CD14-positive monocyte (primary cell): ENCODE results near the genes WDTC1 and WASF2.

- CAGE, long polyA plus RNA, result no peak
Observed at GRCh38 chr1:27234159-27234823, at the start of gene WDTC1. TSS of gene WDTC1 (plus strand) at chr1:27234632.

DNA sequence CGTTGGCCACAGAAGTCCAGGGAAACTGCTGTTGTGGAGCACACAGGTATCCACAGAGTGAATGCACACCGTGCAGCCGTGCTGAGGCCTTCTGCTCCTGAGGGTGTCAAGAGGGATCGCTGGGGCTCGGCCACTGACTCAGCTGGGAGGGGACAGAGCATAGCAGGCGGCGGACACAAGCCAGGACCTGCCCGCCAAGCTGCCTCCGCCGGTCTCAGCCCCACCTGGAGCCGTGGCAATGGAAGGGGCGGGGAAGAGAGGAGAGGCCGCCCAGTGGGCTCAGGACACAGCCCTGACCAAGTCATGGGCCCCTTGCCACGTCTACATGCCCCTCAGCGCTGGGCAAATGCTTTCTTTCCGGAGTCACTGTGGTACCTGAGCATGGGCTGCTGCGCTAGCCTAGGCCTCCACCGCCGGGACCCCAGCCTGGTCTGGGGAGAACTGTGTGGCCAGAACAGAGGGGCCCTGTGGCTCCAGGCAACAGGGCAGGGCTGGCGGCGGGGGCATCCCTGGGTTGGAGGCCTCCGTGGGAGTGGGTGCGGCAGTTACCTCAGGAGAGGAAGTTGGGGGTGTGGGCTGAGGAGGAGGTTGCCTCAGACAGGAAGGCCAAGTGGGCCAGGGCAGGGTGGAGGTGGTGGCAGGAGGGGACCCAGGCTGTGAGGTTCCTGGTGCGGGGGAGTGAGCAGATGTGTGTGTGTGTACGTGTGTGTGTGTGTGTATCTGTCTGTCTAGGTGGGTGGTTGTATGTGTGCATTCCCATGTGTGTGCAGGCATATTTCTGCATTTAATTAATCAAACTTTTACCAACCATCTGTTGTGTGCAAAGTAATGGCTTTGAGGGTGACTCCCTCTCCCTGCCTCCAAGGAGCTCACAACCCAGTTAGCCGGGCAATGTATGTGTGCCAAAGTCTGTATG, 1.3 kb downstream of the SYTL1 start:
- CAGE, long polyA plus RNA, result no peak

- CAGE, long polyA plus RNA, result no peak
Observed at GRCh38 chr1:27360977-27361425, 5.8 kb downstream of the MAP3K6 start.

- CAGE, long polyA plus RNA, result no peak
Observed at GRCh38 chr1:27392854-27393610, 610 bp downstream of the GPR3 start.

- CAGE, long polyA plus RNA, result no peak
Observed at GRCh38 chr1:27489397-27490449, at the start of gene WASF2. TSS of gene WASF2 (minus strand) at chr1:27490167.

DNA sequence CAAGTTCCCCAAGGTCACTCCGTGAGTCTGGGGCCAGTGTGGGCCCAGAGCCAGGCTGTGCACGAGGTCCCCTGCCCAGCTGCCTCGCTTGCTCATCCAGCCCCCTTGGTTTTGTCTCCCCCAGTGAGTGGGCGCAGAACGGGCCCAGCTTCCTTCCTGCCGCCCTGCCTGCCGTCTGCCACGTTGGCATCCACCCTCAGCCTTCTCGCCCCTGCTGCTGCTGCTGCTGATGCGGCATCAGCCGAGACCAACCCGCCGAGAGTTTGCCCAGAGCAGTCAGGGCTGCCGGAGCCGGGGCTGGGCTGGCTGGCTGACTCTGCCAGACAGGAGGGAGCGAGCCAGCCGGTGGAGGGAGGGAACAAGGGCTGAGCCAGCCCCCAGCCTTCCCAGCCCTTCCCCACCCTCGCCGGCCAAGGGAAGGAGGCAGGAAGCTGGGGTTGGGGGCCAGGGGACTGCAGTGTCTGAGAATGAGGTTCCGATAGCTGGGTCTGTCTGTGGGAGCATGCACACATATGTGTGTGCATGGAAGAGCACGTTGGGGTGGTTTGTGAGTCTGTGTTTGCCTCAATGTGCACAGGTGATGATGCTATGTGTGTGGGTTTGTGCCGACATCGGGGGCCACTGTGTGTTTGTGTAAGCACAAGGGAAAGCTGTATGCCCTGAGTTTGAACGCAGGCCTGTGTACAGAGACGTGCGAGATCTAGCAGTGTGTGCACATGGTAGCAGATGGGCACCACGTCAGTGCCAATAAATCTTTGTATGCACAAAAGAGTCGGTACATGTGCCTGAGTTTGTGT, 31.6 kb upstream of the WASF2 start:
- CAGE, long polyA plus RNA, result no peak

- CAGE, long polyA plus RNA, result no peak
Observed at GRCh38 chr1:27532184-27532427, 42.1 kb upstream of the WASF2 start.

DNA sequence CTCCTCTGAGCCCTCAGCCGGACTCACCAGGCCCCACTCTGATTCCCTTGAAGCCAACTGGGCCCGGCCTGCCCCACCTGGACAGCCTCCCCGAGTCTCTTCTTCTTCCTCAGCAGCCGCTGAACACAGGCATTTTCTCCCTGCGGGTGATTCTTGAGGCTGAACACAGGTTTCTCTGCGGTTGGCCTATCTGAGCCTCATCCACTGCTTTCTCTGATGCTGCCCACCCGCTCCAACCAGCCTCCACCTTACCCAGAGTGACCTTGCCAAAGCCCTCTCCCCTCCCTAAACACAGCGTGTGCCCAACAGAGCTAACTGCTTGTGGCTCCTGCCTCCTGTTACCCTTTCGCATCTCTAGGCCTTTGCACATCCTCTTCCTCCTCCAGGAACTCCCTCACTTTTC, 42.5 kb upstream of the WASF2 start:
- CAGE, long polyA plus RNA, result no peak

GRCh38 chr1:27536677-27537331, 46.8 kb upstream of the WASF2 start:
- CAGE, long polyA plus RNA, result no peak

DNA sequence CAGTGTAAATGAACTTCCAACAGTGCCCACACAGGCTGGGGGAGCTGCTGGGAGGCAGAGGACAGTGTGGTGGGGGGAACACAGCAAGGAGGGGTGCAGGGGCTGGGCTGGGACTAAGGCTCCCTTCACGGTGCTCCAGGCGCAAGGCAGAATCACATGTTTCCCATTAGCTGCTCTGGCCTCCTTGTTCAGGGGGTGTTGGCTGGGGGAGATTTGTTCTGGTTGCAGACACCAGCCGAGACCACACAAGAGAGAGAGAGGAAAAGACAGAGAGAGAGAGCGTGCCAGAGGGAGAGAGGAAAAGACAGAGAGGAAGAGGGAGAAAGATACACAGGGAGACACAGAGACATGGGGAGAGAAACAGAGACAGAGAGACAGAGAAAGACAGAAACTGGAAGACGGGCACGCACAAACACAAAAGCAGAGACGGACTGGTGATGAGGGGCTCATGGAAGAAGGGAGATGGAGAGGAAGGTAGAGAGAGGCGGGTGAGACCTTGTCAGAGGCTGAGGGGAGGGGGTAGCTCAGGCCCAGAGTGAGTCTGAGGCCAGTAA, 42.4 kb downstream of the AHDC1 start:
- CAGE, long polyA plus RNA, result no peak

DNA sequence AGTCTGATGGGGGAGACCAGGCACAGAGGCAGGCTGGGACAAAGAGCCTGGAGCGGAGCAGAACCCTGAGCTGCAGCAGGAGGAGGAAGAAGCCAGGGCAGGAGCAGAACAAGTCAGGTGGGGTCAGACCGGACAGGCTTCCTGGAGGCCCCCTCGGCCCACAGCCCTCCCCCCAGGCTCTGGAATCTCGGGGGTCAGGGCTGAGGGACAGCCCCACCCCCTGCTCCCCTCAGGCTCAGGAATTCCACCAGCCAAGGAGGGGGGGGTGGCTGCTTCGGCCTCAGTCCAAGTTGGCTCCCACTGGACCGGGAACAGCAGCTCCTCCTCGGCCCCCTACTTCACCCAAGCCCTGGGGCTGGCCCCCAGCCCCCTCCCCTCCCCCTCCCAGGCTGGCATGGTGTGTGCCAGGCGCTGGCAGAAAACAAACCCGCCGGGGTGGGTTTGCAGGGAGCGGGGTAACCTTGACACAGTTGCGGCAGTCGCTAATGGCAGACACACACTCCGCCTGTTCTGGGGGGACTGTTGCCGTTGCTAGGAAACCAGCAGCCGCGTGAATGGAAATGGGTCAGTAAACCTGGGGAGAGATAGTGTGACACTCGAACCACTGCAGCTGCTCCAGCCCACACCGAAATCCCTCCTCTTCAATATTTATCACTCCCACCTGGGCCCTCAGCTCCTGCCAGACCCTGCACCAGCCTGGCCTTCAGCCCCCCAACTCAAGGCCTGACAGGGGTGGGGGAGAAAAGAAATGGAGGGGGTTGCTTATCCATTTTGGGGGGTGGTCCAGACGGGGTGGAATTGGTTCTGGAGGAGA, 32.4 kb downstream of the AHDC1 start:
- CAGE, long polyA plus RNA, result no peak

GRCh38 chr1:27601391-27602767, 2.1 kb downstream of the AHDC1 start:
- CAGE, long polyA plus RNA, result no peak

DNA sequence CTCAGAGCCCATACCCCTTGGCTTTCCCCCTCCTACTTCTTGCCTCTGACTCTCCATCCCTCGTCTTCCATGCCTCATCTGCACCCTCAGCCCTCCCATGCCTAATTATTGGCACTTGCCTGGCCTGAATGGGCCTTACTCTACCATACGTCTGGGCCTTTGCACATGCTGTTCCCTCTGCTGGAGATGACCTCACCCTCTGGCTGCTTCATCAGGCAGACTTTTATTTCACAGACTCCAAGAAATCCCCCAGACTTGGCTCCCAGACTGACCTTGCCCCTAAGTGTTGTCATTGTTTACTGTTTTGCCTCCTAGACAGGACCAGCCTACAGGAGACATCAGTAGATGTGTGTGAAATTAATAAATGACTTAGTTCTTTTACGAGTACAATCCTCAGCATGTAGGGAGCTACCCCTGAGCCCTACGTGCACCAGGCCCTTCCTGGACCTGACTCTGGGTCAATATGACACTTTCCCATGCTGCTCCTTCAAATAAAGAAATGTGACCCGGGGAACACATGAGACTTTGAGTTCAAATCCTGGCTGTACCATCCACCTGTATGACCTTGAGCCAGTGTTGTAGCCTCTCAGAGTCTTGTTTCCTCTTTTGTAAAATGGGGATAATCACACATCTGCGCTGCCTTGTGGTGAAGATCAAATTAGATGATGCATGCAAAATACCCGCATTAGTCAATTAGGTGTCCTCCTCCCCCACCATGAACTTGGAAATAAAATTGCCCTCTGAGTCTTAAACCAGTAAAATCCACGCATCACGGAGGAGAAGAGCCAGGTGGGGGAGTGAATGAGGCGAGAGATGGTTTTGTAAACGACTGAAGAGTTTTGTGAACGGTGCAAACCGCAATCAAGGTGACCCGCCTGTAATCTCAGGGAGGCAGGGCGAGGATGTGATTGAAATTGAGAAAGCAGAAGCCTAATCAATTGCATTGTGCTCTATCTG, 5.5 kb upstream of the AHDC1 start:
- CAGE, long polyA plus RNA, result no peak

GRCh38 chr1:27630953-27632169, 3.6 kb downstream of the FGR start:
- CAGE, long polyA plus RNA, result no peak

DNA sequence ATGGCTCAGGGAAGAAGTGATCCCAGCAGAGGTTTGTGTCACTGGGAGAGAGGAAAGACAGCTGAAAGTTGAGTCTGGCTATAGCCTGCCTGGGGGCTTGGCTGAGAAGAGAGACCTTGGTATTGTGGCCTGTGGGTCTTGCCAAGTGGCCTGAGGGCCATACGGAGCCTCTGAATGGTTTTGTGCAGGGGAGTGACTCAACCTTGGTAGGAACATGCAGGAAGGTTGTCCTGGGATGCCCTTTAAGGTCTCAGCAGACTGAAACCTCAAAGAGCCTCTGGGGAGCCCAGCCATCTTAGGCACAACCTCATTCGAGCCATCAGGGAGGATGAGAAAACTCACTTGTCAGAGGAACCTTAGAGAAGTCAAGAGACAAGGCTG, 13.1 kb downstream of the IFI6 start:
- CAGE, long polyA plus RNA, result no peak

- CAGE, long polyA plus RNA, result no peak
Observed at GRCh38 chr1:27686469-27687127, 14.6 kb upstream of the IFI6 start.

GRCh38 chr1:27727322-27727608, 1.5 kb downstream of the FAM76A start:
- CAGE, long polyA plus RNA, result no peak

DNA sequence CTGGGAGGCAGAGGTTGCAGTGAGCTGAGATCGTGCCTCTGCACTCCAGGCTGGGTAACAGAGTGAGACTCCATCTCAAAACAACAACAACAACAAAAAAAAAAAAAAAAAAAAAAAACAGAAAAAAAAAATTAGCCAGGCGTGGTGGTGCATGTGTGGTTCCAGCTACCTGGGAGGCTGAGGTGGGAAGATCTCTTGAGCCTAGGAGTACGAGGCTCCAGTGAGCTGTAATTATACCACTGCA, 11.9 kb downstream of the FAM76A start:
- CAGE, long polyA plus RNA, result no peak

- CAGE, long polyA plus RNA, result no peak
Observed at GRCh38 chr1:28087588-28088064, 784 bp downstream of the EYA3 start.

DNA sequence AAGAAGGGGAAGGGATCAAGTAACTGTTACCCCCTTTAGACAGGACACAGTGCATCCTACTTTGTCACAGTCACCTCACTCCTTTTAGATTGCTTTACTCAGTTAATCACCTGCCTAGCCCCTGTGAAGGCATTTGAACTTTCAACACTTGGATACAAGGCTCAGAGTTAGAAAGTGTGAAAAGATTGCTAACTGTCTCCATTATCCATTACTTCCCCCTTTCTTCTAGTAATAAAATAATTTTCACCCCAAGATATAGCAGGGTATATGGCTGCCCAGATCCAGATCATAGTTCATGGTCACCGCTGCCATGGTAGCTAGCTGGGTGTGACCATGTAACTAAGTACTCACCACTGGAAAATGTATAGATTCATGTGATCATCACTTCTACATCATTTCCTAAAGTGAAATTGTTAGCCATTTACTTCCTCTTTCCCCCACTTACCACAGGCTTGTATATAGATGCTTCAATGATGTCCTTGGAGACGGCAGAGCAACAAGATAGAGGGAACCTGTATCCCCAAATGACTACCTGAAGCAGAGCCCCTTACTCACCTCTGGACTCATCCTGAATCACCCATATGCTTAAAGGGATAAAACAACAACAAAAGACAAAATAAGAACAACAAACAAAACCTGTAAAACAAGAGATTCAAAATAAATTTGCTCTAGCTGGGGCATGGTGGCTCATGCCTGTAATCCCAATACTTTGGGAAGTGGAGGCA, 22.7 kb upstream of the EYA3 start:
- CAGE, long polyA plus RNA, result no peak